Placental pericyte (primary cell): ENCODE data around the gene FZD10.

GRCh38 chr12:127943720-127944049 lies 323.3 kb upstream of the TMEM132C start:
- CAGE, long polyA plus RNA, result no peak

DNA sequence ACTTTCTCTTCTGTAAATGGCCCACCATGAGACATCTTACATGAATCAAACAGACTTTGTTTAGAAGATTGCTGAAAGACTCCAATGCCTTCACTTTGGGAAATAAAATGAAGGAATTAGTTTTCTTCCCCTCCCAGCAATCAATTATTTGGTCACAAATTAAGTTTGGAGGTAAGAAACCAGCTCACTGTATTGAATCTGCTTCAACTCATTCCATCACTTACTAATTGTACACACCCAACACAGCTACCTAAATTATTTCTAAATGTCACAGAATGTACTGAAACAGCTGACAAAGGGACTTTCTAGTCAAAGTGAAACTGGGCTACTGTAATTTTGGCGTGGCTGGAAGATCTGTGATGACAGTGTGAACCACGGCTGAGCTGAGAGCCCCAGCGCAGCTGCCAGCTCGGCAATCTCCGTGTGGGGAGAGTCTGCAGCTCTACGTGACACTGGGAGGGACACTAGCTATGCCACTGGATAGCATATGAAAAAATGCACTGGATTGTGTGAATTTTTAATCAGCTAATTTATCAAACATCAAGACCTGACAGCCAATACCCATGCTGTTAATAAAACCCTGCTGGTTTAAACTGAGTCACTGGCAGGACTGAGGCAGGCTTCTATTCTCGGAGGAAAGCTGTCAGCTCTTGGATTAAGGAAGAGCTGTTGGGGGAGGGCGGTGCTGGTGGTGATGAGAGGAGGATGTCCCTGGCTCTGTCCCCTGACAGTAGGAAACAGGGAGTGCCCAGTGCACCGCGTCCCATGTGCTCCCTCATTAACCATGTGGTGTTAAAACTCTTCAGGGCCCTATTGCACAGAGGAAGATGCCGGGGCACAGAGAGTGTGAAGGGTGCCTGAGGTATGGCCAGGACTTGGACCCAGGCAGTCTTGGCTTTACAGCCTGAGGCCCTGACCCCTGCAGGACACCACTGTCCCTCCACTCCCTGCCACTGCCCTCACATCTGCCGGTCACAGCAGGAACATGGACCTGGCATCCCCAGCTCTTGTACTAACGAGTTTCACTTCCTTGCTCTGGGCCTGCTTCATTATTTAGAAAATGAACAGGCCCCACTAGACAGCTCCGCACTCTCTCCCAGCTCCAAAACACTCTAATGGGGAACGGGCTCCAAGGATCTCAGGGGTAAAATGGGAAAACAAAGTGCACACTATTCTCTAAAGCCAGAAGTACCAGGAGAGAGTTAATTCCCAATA lies 13.3 kb downstream of the SLC15A4 start:
- CAGE, long polyA plus RNA, result no peak

- CAGE, long polyA plus RNA, result no peak
Measured at GRCh38 chr12:128820719-128821483, 2.9 kb downstream of the SLC15A4 start.

GRCh38 chr12:128864718-128865317 lies 11.5 kb downstream of the GLT1D1 start:
- CAGE, long polyA plus RNA, result no peak

DNA sequence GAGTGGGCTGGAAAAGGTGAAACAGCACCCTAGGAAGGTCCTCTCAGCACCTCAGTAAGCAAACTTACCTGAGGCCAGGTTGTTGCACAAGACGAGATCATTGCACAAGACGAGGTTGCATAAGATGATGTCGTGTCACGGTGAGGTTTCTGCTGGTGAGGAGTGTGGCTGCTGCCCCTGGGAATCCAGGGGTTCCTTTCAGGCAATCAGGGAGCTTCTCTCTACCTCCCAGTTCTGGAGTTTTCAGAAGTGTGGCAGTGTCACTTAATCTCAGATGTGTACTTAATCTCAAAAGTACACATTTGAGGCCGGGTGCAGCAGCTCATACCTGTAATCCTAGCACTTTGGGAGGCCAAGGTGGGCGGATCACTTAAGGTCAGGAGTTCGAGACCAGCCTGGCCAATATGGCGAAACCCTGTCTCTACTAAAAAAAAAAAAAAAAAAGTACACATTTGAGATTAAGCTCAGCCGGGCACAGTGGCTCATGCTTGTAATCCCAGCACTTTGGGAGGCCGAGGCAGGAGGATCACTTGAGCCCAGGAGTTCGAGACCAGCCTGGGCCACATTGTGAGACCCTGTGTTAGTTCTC lies 85.8 kb downstream of the GLT1D1 start:
- CAGE, long polyA plus RNA, result no peak

GRCh38 chr12:130086098-130086479 lies 76.2 kb upstream of the FZD10 start:
- CAGE, long polyA plus RNA, result no peak

DNA sequence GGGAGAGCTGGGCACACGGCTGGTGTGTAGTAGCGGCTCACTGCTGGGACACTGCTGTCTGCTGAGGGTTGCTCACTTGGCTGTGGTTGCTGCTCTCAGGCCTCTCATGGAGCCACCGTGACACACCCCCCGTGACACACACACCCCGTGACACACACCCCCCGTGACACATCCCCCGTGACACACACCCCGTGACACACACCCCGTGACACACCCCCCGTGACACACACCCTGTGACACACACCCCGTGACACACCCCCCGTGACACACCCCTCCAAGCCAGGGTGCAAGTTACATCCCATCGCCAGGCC lies 42.8 kb upstream of the FZD10 start:
- CAGE, long polyA plus RNA, result no peak

DNA sequence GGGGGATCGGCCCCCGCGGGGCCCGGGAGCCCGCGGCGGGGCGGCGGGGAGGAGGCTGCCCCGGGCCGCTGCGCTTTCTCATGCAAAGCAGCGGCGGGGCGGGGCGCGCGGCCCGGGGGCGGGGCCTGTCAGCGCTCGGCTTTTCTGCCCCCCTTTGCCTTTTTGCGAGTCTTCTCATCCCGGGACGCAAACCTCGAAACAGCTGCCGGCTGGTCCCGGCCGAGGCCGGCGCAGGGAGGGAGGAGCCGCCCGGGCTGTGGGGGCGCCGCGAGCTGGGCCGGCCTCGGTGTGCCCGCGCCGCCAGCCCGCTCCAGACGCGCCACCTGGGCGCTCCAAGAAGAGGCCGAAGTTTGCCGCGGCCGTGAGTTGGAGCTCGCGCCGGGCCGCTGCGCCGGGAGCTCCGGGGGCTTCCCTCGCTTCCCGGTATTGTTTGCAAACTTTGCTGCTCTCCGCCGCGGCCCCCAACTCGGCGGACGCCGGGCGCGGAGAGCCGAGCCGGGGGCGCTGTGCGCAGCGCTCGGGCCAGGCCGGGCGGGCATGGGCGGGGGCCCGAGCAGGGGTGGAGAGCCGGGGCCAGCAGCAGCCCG lies at the start of gene FZD10:
TSS of gene FZD10 (plus strand) at position 171 of the 587 bp plus-strand sequence.
- CAGE, long polyA plus RNA, result no peak

DNA sequence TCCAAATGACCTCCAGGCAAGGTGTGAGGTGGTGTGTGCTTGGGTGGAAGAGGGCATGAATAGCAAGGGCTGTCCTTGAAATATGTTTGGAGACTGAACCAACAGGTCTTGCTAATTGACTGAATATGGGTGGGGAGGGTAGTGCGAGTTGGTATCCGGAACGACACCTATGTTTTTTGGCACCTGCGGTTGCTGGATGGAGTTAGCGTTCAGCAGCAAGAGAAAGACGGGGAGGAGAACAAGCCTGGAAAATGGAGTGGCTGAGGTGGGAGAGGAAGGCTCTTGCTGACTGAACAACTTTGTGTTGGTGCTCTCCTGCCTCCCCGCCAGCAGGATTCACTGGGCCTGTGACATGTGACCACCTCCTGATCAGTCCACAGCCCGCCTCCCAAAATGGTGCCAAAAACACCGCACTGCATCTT lies 84.0 kb upstream of the PIWIL1 start:
- CAGE, long polyA plus RNA, result no peak

GRCh38 chr12:130796862-130797361 lies 42.1 kb downstream of the STX2 start:
- CAGE, long polyA plus RNA, result no peak

DNA sequence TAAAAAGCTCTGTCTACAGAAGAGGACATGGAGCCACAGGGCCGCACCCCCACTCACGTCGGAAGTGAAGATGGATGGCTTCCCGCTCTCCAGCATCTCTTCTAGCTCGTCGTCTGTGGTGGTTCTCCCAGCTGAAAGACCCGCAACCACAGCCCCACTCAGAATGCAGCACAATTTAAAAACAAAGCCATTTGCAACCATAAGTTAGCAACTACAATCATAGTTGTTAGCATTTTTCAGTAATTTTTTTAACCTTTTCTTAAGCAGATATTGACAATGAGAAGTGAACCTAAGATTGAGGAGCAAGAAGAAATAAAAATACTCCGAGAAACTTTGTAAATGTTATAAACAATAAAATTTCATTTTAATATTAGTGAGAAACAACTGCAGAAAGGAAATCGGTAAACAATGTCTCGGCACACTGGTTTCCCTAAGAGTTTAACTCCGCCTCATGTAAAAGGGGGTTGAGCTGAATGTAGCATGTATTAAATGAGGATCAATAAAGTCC lies 37.6 kb downstream of the STX2 start:
- CAGE, long polyA plus RNA, result no peak

DNA sequence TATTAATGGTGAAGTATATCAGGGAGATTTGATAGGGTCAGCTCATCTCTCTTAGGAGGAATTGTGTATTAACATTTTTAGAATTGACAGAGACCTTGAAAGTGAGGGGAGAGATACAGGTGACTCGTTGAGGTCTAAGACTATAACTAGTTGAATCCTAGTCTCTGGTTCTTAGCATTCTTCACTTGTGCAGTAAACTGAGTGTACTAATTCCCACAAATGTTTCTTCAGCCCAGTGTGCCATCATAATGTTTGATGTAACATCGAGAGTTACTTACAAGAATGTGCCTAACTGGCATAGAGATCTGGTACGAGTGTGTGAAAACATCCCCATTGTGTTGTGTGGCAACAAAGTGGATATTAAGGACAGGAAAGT lies 2.4 kb downstream of the RAN start:
- CAGE, long polyA plus RNA, result no peak

- CAGE, long polyA plus RNA, result no peak
Measured at GRCh38 chr12:130877989-130878877, 6.4 kb downstream of the RAN start.

- CAGE, long polyA plus RNA, result no peak
Measured at GRCh38 chr12:130878878-130879826, 7.3 kb downstream of the RAN start.

GRCh38 chr12:130922710-130923106 lies 31.0 kb upstream of the ADGRD1 start:
- CAGE, long polyA plus RNA, result no peak

- CAGE, long polyA plus RNA, result no peak
Measured at GRCh38 chr12:130957047-130957505, 3.4 kb downstream of the ADGRD1 start.

DNA sequence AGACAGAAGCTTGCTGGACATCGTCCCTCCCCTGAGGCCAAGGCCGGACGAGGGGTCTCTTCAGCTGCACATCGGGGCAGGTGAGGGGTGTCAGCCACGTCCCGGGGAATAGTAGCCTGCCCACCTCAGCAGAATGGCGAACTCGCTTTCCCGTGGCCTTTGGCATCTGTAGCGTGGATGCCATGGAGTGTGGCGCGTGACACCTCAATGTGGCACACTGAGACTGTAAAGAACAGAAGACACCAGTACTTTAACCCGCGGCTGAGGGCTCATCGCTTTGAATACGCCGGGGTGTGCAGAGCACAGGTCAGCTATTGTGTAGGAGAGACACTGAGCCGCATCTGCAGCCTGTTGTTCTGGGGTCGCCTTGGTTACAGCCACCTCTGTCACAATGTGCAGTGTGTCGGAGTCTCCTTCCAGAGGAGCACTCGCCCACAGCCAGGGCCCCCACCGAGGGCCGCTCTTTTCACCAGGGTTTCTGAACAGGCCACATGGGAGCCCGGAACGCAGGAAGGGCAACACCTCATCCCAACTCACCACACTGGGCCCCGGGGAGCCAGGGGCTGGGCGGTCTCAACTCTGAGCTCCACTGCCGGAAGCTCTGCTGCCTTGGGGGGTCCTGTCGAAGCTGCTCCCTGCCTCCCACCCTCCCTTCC lies 77.0 kb downstream of the ADGRD1 start:
- CAGE, long polyA plus RNA, result no peak

GRCh38 chr12:131267977-131268428 lies 314.3 kb downstream of the ADGRD1 start:
- CAGE, long polyA plus RNA, result no peak

DNA sequence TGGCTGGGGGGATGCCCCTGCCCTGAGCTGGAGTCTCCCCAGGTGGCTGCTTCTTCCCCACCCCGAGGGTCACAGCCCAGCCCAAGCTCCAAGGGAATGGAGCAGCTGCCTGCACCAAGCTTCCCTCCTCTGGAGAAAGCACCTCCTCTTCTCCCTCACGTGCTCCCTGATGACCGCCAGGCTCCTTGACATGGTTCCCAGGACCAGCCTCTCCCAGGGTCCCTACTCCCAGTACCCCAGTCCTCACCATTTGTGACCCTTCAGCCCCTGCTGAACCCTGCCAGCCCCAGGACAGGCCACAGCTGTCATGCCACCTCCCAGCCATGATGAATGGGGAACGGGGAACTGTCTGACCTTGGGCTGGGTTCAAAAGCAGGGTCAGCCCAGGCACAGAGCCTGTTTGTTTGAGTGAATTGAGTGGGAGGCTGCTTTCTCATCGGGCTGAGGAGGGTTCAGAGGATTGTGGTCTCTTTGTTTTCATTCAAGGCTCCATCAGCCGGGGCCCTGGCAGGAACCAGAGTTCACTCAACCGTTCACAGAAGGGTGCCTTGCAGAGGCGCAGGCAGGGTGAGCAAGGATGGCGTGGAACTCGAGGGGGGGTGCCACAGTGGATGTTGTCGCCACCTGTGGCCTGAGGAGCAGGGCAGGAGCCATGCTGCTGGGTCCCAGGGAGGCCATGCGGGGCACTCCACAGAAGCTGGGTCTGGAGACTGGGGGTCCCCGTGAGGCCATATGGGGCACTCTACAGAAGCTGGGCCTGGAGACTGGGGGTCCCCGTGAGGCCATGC lies 344.5 kb upstream of the SFSWAP start:
- CAGE, long polyA plus RNA, result no peak

- CAGE, long polyA plus RNA, result no peak
Measured at GRCh38 chr12:131456781-131457242, 254.1 kb upstream of the SFSWAP start.